Epithelial cell of proximal tubule (primary cell): ENCODE measurements around a stretch of chr10.

- RAMPAGE, long total RNA = no peak
- RRBS = no CpG with 5 or more reads among the region's 7 CpGs
Observed at GRCh38 chr10:131975618-131975980, 6.1 kb downstream of the BNIP3 start.

- RAMPAGE, long total RNA = no peak
- RRBS = 2% methylated on average over 48 of the region's 112 CpGs
Observed at GRCh38 chr10:132035875-132036868, 29.6 kb upstream of the JAKMIP3 start.

GRCh38 chr10:132161837-132162751 is 24.7 kb upstream of the DPYSL4 start:
- RAMPAGE, long total RNA = no peak
- RRBS = no CpG with 5 or more reads among the region's 16 CpGs

DNA sequence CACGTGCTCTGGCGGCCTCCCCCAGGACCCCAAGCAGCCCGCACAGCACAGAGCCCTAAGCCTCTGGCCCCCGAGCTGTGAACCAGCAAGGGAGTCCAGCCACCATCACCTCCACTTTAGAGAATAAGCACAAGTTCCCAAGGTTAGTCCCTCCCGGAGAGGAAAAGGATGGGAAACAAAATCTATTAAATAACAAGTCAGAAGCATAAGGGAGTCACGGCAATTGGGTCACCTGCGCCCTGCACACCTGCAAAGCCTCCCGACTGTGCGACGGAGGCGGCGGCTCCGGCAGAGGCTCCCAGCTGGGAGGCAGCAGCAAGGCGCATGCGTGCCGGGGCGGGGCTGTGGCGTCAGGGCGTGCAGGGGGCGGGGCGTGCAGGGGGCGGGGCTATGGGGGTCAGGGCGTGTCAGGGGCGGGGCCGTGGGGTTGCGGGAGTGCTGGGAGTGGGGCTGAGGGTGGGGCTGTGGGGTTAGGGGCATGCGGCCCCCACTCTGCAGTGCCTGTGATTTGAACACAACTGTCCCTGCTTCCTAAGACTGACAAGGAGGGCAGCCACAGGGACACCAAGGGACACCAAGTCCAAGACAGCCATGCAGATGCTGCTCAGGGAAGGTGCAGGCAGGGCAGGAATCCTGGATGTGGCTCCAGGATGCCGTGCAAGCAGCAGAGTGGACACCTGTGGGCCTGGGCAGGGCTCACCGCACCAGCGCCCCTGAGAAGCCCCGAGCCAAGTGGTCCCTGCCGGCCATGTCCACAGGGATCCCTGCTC is 58.8 kb downstream of the STK32C start:
- RAMPAGE, long total RNA = no peak
- RRBS = 48% methylated on average over 5 of the region's 32 CpGs

- RAMPAGE, long total RNA = no peak
- RRBS = no CpG with 5 or more reads among the region's 25 CpGs
Observed at GRCh38 chr10:132347752-132348486, 15.9 kb downstream of the LRRC27 start.

GRCh38 chr10:132412857-132413284 is 15.9 kb downstream of the PWWP2B start:
- RAMPAGE, long total RNA = no peak
- RRBS = no CpG with 5 or more reads among the region's 15 CpGs

DNA sequence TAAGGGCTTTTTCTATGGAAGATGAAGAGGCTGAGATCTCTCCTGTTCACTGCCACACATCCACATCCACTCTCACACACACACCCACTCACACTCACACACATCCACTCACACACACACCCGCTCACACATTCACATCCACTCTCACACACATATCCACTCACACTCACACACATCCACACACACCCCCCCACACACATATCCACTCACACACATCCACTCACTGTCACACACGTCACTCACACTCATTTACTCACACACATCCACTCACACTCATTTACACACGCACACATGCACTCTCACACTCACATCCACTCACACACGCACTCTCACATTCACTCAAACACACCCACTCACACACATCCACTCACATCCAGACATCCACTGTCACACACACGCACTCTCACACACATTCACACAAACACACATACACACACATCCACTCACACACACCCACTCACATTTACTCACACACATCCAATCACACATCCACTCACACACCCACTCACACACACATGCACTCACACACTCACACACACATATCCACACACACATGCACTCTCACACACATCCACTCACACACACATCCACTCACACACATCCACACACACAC is 18.2 kb downstream of the PWWP2B start:
- RAMPAGE, long total RNA = no peak
- RRBS = no CpG with 5 or more reads among the region's 5 CpGs

GRCh38 chr10:132451291-132451861 is 54.4 kb downstream of the PWWP2B start:
- RAMPAGE, long total RNA = no peak
- RRBS = no CpG with 5 or more reads among the region's 13 CpGs

GRCh38 chr10:132463987-132465110 is 67.3 kb downstream of the PWWP2B start:
- RAMPAGE, long total RNA = no peak
- RRBS = no CpG with 5 or more reads among the region's 35 CpGs

DNA sequence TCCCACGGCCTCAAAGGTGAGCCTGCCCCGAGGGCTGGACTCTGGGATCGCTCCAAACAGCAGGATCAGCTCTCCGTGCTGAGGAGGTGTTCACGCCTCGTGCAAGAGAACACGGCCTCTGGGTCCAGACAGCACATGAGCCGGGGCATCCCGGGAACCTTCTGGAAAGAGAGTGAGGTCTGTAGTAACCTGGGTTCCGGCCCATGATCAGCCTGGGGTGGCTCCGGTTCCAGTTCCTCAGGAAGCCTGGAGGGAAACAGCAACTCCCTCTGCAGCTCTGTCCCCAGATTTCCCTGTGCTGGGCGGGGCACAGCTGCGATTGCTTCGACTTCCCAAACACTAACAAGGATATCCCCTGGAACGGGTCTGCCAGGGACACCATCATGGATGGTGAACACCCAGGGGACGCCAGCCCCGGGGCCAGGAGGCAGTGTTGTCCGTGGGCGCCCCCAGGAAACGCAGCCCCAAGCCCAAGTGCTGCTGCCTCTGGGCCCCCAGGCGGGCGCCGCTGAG is 18.0 kb upstream of the INPP5A start:
- RAMPAGE, long total RNA = no peak
- RRBS = no CpG with 5 or more reads among the region's 23 CpGs

DNA sequence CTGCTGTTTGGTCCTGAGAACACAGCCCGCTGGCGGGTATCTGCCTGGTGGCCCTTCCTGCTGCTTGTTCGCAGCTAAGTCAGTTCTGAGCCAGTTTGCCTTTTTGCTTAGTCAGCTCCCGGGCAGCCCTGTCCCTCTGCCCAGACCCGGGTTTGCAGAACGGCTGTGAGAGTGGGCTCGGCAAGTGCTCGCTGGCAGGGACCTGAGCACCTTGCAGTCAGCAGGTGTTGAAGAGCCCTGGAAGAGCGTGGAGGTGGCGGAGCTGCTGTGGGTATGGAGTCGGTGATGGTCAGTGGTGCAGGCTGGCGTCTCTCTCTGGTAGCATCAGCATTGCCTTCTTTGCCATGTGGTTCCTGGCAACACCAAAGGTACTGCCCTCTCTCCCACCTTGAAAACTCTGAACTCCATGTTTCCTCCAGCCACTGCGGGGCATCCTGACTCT is 4.6 kb downstream of the INPP5A start:
- RAMPAGE, long total RNA = no peak
- RRBS = no CpG with 5 or more reads among the region's 13 CpGs

DNA sequence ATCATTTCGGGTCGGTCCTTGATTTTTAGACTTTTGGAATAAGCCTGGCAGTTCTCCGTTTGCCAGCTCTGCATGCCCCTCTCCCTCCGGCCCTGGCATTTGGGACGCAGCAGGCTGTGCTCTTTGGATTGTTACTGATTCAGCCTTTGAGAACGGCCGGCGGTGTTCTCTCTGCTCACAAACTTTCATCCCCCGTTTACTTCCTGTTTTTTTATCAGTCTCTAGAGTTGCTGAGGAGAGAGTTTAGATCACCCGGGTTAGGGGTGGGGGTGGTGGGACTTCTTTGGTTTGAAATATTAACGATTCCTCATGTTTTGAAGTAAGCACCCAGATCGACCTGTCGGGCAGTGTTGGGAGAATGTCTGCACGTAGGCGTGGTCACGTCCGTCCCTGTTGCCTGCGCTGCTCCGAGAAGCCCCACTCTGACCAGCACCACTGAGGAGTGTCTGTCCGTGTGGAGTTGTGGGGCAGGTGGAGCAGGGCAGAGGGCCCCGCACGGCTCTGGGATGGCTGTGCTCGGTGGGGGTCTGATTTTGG is 7.1 kb downstream of the INPP5A start:
- RAMPAGE, long total RNA = no peak
- RRBS = 8% methylated on average over 6 of the region's 23 CpGs

DNA sequence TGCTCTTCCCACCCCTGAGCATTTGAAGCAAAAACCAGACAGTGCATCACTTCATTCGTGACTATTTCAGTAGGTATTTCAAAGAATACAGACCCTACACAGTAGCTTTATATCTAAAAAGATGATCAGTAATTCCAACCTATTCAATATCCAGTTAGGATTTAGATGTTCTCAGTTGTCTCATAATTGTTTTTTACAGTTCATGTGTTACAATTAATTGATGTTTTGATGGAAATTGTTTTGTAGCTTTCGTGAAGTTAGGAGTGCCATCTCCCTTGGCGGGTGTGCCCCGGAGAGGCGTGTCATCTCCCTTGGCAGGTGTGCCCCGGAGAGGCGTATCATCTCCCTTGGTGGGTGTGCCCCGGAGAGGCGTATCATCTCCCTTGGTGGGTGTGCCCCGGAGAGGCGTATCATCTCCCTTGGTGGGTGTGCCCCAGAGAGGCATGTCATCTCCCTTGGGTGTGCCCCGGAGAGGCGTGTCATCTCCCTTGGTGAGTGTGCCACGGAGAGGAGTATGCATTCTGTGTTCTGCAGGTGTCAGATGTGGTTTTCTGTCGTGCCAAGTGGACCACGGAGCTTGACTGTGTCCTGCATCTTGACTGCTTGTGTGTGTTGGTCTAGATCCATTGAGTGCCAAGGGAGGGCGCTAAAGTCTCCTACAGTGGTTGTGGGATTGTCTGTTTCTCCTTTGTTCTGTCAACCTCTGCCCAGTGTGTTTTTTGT is 96.5 kb downstream of the INPP5A start:
- RAMPAGE, long total RNA = no peak
- RRBS = 99% methylated on average over 1 of the region's 17 CpGs

DNA sequence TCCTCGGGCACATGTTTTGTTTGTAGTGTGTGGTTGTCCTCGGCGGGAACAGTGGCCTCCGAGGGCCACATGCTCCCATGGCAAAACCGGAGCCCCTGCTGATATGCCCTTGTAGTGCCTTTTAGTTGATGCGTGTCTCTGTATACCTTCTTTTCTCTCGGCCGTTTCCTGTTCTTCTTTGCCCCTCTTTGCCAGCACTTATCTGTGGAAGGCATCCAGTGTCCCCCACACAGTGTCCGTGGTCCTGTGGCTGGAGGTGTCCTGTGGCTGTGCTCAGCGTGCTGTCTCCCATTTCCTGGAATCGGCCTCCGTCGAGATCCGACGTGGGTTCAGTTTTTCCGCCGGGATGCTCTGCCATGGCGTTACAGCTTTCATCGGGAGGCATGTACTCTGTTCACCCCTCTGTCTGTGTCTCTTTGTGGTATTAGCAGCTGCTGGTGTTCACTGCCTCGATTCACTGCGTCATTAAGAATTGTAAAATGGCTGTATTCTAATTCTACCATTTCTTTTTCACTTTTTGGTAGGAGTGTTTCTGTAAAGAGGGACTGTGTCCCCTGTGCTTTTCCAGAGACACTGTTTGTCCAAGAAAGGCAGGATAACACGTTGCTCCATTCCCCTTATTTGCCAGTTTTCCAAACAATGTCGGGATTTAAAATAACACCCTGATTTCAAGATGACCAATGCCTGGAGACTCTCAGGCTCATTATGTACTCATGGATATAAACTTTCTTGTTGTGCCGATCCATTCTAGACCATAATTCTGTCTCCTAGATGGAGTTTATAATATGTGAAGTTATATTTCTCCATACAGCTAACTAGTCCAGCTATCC is 103.2 kb downstream of the INPP5A start:
- RAMPAGE, long total RNA = no peak
- RRBS = no CpG with 5 or more reads among the region's 24 CpGs

DNA sequence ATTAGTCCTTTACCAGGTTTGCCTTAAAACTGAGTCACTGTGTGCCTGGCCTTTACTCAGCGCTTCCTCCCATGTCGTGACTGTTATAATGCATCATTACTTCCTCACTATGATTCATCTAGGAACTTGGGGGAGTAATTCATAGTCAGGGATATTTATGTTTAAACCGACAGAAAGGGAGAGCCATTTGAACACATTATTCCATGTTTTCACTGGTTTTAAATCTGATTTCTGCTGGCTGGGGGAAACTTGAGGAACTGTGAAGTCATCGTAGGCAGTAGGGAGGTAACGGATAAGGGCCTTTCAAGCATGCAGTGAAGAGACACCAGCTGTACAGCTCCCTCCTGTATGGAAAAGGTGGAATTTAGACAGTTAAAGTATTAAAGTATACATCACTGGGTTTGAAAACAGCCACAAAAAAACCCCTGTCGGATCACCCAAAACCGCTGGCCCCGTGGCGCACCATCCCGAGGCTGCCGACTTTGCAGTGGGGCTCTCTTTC is 119.8 kb downstream of the NKX6-2 start:
- RAMPAGE, long total RNA = start-site peak on the plus strand centred at position 182 of the sequence, 26 bp wide, 7 and 6 reads in 2 replicates
- RRBS = no CpG with 5 or more reads among the region's 11 CpGs

- RAMPAGE, long total RNA = no peak
- RRBS = no CpG with 5 or more reads among the region's 19 CpGs
Observed at GRCh38 chr10:132676165-132676988, 109.6 kb downstream of the NKX6-2 start.

DNA sequence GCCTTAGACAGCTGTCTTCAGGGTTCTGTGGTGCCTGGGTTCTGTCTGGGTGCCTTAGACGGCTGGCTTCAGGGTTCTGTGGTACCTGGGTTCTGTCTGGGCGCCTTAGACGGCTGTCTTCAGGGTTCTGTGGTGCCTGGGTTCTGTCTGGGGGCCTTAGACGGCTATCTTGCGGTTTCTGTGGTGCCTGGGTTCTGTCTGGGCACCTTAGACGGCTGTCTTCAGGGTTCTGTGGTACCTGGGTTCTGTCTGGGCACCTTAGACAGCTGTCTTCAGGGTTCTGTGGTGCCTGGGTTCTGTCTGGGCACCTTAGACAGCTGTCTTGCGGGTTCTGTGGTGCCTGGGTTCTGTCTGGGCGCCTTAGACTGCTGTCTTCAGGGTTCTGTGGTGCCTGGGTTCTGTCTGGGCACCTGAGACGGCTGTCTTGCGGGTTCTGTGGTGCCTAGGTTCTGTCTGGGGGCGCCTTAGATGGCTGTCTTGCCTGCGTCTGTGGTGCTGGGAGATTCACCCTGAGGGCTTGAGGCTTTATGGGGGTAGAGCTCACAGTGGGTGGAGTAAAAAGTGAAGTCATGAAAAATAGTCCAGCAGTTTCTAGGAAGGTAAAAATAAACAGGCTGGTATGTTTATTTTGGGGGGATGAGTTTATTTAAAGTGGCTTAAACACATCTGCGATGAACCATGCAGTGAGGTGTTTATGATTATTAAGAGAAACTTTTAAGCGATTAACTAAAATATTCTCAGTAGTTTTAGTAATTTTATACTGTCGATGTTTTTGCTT is 64.4 kb downstream of the NKX6-2 start:
- RAMPAGE, long total RNA = no peak
- RRBS = no CpG with 5 or more reads among the region's 15 CpGs

DNA sequence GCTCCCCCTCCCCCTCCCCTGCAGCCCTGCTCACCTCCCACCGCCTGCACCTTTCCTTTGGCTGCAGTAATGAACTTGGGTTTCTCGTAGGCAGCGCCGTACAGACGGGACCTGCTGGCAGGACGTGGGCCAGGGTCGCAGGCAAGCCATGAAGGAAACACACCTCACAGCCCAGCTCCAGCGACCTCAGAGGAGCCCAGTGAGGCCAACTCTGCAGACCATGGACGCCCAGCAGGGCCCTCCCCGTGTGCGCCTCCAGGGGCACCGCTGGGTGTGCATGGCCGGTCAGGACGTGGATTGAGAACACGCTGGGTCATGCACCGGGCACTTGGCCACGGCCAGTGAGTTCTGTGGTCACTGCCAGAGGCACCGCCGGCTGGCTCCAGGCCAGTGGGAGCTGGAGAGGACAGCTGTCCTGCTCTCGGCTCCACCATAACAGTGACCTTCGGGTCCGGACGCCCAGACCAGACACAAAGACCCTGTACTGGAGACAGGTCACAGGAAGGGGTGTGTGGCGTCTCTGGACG is 50.2 kb upstream of the NKX6-2 start:
- RAMPAGE, long total RNA = no peak
- RRBS = 10% methylated on average over 8 of the region's 25 CpGs

GRCh38 chr10:132848413-132848755 is 62.4 kb upstream of the NKX6-2 start:
- RAMPAGE, long total RNA = no peak
- RRBS = no CpG with 5 or more reads among the region's 14 CpGs

DNA sequence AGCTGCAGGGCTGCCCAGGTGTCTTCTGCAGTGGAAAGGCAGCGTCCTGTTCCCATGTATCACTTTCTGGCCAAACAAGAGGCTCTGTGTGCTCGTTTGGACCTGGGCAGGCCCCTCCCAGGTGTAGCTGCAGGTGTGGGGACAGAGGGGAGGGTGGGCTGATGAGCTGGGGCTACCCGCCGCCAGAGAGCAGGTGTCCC is 75.7 kb upstream of the NKX6-2 start:
- RAMPAGE, long total RNA = no peak
- RRBS = no CpG with 5 or more reads among the region's 4 CpGs